Fibroblast of the aortic adventitia (primary cell): ENCODE results near the genes GRIA4, CUL5 and EXPH5.

DNA sequence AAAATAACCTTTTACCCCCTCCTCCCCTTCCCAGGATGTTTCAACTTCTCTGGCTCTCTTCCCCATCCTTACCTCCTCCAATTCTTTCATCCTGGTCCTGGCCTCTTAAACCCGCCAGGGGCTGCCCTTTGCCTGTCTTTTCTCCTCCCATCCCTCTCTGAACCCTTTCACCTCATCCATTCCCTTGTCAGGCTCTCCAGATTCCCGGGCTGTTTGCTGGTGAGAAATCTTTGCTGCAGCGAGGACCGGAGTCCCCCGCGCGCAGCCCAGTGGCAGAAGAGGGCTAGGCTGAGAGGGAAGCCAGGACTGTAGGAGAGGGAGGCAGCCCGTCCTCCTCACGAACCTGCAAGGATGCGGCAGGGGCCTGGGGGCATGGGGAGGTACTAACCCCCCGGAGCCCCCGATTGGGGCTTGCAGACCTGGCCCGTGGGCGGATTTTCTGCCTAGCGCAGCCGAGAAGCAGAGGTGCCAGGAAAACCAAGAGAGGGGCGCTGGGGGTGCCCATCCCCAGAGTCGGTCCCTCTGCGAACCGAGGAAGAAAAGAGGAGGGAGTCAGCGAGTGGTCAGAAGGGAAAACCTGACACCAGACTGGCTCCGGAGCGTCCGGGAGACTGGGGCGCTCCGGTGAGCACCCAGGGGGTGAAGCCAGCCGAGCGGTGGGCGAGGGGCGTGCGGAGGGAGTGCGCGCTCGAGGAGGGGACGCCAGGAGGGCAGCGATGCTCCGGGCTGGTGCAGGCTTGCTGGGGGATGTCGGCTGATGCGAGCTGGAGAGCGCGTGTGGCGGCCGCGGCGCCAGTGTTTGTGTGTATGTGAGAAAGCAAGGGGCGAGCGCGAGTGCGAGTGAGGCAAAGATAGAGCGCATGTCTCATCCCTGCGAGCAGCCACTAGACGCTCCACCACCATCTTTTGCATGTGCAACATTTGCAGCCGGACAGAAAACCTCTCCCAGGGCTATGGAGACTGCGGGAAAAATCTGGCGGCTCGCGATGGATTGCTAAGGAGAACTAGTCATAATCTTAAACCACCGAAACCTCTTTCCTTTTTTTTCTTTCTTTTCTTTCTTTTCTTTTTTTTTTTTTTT lies at the start of gene GRIA4:
Gene GRIA4 (plus strand): TSS at position 269 of the 1,081 bp plus-strand sequence.
- CAGE, long polyA plus RNA = no peak

DNA sequence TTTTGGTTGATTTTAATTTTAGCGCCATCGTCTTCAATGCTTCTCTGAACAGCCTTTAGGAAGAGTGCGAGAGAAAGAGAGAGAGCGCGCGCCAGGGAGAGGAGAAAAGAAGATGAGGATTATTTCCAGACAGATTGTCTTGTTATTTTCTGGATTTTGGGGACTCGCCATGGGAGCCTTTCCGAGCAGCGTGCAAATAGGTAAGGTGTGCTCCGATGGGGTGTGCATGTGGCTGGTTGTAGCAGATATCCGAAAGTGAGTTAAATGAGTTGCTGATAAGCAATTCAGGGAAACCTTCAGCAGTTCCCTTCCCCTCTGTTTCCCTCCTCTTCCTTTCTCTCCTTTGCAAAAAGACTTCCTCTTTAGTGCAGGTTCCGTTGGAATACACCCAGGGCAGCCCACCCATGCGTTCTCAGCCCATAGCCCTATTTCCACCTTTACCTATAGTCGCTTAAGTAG lies 1.0 kb downstream of the GRIA4 start:
- CAGE, long polyA plus RNA = no peak

- CAGE, long polyA plus RNA = no peak
These were observed 1.8 kb downstream of the GRIA4 start for GRCh38 chr11:105611488-105612355.

- CAGE, long polyA plus RNA = no peak
These were observed 322.8 kb downstream of the GUCY1A2 start for GRCh38 chr11:106695557-106695797.

- CAGE, long polyA plus RNA = no peak
These were observed 21.5 kb downstream of the ELMOD1 start for GRCh38 chr11:107612457-107612848.

DNA sequence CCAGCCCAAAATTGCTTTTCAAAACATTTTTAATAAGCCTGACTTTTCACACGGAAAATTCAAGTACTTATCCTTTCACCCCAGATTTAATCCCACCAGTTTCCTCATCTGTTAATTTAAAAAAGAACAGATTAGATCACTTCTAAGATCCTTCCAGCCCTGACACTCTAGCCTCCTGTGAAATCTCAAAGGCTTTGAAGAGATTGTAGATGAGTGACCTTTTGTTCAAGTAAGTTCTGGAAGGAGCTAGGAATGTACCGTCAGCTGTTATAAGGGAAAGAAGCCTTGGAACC lies 35.6 kb upstream of the SLN start:
- CAGE, long polyA plus RNA = no peak

DNA sequence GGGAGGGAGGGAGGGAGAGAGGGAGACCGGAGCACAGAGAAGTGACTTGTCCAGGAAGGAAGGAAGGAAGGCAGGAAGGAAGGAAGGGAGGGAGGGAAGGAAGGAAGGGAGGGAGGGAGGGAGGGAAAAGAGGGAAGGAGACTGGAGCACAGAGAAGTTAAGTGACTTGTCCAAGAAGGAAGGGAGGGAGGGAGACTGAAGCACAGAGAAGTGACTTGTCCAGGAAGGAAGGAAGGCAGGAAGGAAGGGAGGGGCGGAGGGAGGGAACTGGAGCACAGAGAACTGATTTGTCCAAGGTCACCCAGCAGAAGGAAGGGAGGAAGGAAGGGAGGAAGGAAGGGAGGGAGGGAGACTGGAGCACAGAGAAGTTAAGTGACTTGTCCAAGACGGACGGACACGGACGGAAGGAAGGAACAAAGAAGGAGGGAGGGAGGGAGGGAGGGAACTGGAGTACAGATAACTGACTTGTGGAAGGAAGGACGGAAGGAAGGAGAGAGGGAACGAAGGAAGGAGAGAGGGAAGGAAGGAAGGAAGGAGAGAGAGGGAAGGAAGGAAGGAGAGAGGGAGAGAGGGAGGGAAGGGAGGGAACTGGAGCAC lies 1.7 kb downstream of the SLC35F2 start:
- CAGE, long polyA plus RNA = no peak

- CAGE, long polyA plus RNA = no peak
These were observed at the start of gene CUL5 for GRCh38 chr11:108008374-108009469. Gene CUL5 (plus strand): TSS chr11:108008898.

DNA sequence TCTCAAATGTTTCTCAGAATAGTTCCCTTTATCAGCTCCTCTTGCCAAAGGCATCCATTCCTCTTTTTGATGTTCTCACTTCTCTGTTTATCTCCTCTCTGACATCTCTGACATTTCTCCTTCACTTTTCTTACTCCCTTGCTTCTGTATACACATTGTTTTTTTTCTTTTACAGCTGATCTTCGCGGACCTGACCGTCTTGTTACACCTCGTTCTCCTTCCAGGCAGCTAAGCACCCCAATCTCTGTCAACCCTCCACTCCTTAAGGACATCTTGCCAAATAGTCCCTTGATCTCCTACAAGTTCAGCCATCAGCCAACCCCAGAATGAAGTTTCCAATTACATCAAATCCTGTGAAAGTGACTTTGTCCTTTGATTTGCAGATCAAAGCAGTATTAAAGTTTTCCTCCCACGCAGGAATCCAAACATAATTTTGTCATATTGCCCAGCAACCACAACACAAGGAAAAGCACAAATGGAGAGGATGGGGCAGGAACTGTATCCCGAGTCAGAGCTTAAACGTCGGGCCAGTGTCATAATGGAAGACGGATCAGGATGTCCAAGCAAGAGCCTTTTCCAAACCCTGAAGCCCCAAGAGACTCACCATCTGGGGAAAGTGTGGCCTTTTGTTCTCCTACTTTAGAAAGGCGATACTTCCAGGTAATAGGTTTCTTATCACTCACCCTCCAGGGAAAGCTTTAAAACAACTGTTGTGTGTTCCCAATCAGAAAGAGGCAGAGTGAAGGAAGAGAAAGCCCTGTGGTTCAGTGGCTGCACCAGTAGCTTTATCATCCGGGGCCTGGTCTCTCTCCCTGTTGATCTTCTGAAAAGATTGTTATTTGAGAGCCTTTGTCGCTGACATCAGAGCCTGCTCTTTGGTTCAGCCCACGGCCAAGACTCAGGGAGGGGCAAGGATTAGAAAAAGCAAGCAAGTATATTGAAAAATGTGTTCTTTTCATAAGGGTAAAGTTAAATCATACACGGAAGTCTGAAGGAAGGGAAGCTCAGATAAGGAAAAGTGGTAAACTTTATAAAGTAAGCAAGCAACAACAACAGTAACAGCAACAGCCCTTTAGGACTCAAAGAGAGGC lies 41.8 kb downstream of the EXPH5 start:
- CAGE, long polyA plus RNA = no peak

GRCh38 chr11:108593198-108594060 lies at the start of gene EXPH5:
Gene EXPH5 (minus strand): TSS chr11:108593768.
- CAGE, long polyA plus RNA = no peak

DNA sequence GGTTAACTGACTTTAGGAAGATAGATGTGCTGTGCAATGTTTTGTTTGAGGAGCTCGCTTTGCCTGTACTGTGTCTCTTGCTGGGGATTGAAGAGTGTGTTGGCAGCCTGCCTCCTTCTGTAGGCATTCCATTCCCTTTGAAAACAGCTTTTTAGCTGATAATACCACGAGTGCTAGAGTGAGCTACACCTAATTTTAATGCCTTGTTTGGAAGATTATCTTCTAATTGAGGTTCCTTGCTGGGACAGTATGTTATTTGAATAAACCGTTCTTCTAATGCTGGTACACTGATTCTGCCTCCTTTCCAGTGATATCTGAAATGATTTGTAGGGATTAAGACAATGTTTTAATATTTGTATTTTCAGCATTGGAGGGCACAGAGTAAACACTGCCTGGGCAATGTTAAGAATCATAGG lies 7.3 kb downstream of the DDX10 start:
- CAGE, long polyA plus RNA = no peak

GRCh38 chr11:108836173-108836432 lies 171.2 kb downstream of the DDX10 start:
- CAGE, long polyA plus RNA = no peak

- CAGE, long polyA plus RNA = no peak
These were observed 239.6 kb downstream of the DDX10 start for GRCh38 chr11:108904454-108904829.

GRCh38 chr11:110279467-110280008 lies 16.9 kb downstream of the RDX start:
- CAGE, long polyA plus RNA = no peak

DNA sequence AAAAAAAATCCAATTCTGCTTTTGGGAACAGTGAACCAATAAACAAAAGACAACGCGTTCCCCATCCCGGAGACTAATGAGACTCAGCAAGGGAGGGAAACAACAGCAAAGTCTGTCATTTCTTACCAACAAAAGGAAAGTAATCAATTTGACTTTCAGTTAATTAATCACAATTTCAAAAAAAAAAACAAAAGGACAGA lies 2.0 kb downstream of the RDX start:
- CAGE, long polyA plus RNA = no peak

DNA sequence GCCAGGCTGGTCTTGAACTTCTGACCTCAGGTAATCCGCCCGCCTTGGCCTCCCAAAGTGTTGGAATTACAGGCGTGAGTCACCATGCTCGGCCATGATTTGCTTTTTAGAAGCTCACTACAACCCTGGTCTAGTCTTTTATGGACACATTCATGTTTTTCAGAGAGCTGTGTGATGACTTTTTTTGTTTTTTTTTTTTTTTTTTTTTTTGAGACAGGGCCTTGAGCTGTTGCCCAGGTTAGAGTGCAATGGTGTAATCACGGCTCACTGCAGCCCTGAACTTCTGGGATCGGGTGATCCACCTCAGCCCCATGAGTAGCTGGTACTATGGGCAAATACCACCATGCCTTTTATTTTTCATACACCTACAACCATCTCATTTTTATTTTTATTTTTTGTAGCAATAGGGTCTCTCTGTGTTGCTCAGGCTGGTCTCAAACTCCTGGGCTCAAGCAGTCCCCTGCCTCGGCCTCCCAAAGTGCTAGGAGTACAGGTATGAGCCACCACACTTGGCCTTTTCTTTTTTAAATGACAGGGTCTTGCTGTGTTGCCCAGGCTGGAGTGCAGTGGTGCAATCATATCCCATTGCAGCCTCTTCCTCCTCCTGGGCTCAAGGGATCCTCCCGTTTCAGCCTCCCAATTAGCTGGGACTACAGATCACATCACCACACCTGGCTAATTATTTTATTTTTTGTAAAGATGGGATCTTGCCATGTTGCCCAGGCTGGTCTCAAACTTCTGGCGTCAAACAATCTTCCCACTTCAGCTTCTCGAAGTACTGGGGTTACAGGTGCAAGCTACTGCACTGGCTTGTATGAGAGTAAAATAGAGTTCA lies 5.0 kb downstream of the FDX1 start:
- CAGE, long polyA plus RNA = no peak

GRCh38 chr11:110456820-110457086 lies 27.0 kb downstream of the FDX1 start:
- CAGE, long polyA plus RNA = no peak

GRCh38 chr11:110710803-110711419 lies 1.3 kb downstream of the ARHGAP20 start:
- CAGE, long polyA plus RNA = no peak

DNA sequence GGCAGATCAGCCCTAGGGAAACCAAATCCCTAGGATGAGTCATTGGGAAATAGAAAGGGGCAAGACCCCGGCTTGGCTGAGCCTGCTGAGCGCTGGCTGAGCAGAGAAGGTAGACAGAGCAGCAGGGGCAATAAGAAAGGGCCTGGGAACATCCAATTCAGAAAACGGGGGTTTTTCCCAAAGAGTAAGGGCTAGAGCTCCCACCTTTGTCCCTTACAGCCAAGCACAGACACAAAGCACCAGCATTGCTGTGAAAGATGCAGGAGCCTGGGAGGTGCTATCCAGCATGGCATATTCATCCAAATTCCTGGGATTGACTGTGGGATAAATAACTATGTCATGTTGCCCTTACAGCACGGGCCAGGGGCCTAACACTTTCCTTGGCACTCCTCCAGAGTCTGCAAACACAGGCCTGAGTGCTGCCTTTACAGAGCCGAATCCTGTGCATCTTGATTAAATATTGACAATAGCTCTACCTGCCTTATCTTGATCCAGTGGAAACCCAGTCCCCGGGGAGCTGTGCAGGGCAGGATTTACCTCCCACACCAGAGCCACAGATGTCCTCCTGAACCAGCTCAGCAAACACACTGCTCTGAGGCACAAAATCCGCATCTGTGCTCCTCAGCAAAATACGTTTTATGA lies 36.2 kb downstream of the POU2AF3 start:
- CAGE, long polyA plus RNA = no peak

DNA sequence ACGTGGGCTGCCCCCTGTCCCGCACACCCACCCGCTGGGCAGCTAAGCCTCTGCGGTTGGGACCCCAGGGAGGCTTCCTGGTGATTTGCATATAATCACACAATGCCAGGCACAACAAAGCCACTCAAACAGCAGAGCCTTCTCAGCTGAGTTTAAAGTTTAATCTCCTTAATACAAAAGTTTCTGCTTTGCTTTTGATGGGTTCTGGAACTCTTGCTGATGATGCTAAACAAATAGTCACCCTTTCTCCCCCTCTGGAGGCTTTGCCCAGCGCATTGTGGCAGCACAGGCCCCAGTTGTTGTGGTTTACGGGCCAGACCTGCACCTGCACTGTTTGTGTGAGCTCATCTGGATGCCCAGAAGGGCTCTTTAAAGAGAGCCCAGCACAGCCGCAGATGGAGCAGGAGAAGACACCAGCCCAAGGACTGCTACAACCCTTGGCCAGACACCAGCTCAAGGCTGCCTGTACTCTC lies 60.0 kb upstream of the POU2AF1 start:
- CAGE, long polyA plus RNA = no peak